Tibial artery (tissue), 1 donor: Measurements from ENCODE around the genes SAR1B, SEC24A, PCBD2, MACROH2A1 and DCANP1.

- PRO-cap, result no peak
These were observed 2.6 kb downstream of the JADE2 start for GRCh38 chr5:134527938-134528664.

GRCh38 chr5:134560387-134561048 is 35.0 kb downstream of the JADE2 start:
- PRO-cap, result no peak

- PRO-cap, result no peak
These were observed 49.0 kb downstream of the JADE2 start for GRCh38 chr5:134574500-134574789.

DNA sequence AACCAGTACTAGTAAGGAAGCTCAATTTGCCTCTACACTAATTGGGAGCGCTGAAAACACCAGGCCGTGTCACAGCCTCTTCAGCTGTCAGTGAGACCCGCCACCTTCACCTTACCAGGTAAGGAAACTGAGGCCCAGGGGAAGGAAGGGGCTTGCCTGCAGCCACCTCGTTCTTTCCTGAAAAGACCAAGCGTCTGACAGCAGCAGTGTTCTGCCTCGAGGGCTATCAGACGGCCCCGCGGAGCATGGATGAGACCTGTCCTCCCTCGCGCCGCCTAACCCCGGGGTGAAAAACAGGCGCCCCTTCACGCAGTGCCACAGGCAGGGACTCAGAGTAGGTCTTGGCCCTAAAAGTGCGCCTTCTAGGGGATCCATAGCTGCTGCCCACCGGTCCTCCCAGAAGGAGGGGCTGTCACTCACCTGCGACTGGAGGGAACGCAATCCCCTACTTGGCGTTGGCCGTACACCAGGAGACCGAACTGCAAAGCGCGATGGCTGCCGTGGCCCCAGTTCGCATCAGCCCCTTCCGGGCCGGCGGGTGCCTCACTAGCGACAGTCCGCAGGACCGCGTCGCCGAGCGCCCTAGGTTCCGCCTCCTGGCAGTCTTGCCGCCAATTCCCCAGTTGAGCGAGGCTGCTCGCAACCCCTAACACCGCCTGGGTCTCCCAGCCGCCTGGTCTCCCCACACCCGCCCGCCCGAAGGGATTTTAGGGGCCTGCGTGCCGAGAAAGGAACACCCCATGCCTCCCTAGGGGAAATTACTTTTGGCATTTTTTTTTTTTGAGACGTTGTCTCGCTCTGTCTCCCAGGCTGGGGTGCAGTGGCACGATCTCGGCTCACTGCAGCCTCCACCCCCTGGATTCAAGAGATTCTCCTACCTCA is at the start of gene SAR1B:
Gene SAR1B (minus strand): TSS at position 521 of the 882 bp plus-strand sequence.
- PRO-cap, result bidirectional peak, plus-strand start at position 622 of the sequence, minus-strand start at position 518 of the sequence

DNA sequence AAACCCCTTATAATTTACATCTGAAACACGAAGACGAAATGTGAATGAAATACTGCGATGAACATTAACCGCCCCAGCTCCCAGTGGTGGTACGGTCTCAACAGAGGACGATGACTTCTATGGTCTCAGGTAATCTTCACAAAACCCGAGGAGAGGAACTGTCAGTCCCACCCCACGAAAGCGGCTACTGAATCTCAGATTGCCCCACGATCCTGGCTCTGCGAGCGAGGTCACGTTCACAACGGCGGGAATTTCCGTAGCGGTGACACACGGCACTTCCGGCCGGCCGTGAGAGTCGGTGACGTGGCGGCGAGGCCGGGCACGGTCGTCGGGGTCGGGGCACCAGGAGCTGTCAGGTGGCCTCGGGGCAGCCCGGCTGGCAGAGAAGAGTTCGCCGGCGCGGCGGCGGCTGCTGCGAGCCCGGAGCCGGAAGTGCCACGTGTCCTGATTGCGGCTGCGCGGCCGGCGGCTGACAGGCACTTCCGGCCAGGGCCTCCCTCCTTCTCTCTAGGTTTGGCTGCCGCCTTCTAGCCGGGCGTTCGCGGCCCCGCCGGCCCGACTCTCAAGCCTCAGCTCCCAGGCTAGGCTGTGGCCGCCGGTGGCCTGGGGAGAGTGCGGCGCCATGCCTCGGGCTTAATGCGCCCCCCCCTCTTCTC is at the start of gene SEC24A:
Gene SEC24A (plus strand): TSS at position 479 of the 656 bp plus-strand sequence.
- PRO-cap, result bidirectional peak, plus-strand start at position 291 of the sequence, minus-strand start at position 186 of the sequence; bidirectional peak, plus-strand start at position 479 of the sequence, minus-strand start at position 434 of the sequence

DNA sequence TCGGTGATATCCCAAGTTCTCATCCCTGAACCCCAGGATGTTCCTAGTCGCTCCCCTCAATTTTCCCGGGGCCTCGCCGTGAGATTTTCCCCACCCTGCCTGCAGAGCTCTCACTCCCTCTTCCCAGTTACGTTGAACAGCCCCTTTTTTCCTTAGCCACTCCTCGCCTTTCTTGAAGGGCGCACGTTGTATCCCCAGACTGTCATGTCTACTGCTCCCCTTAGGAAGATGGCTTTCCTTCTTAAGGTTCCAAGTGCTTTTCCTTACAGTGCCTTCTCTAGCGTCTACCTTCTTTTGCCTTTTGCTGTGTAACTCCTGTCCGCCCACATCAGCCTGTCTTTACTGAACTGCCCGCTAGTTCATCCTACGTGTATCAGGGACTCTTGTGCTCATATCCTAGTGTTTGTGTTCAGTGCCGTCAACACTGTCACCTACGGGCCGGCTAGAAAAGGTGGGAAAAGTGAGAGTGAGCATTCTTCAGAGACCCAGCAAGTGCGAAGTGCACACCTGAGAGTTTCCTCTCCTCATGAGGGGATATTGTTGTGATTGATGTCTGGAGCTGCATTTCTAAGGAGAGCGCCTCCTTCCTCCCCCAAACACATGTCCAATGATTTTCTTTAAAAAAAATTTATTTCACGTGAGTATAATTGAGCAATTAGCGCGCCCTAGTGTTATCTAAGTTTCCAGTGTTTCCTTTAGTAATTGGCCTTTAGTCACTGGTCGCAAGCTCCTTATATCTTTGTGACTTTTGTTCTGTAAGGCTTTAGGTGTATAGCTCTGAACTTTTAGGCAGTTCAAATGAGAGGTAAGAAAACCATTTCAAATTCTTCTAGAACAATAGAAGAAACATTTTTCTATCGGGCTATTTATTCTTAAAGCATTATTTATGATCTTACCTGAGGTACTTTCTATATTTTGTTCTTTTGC is 843 bp downstream of the CAMLG start:
- PRO-cap, result no peak

DNA sequence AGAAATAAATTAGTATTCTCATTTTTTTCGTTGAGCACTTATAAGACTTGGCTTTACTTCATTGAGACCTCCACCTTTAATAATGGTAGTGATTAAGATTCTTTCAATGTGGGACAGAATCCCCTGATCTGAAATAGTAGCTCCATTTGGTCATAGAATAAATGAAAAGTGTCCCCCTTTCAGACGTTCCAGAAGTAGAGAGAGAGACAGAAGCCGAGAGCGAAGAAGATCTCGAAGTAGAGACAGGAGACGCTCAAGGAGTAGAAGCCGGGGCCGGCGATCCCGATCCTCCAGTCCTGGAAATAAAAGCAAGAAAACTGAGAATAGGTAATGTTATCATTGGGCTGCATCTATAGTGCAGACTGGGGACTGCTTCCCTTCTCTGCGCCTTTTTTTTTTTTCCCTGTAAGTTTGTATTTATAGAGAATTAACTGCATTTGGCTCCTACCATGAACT is 8.2 kb downstream of the DDX46 start:
- PRO-cap, result no peak

- PRO-cap, result no peak
These were observed 2.7 kb upstream of the PCBD2 start for GRCh38 chr5:134902148-134902691.

DNA sequence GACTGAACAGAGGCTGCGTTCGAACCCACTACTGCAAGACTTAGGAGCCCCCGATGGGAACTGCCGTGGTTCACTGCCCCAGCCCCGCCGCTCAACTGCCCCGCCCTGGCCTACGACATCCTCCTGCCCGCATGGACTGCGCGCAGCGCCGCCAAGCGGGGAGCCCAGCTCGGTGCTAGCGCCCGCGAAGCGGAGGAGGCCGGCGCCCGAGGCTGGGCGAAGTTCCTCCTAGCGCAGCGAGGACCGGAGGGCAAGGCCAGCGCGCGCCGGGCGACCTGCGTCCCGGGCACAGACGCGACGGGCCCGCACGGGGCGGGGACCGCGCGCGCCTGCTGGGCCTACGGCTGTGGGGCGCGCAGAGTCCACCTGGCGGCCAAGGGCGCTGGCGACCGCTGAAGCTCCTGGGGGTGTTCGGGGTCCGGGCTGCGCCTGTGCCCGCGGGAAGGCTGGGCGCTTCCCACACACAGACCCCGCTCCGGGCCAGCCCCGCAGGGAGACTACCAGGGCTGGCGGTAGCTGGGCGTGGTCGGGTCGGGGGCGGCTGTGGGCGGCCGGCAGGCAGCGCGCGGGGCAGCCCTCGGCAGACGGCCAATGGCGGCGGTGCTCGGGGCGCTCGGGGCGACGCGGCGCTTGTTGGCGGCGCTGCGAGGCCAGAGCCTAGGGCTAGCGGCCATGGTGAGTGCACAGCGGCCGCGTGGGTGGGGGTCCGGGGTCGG is at the start of gene PCBD2:
Gene PCBD2 (plus strand): TSS at position 583 of the 716 bp plus-strand sequence.
- PRO-cap, result bidirectional peak, plus-strand start at position 181 of the sequence, minus-strand start at position 97 of the sequence; bidirectional peak, plus-strand start at position 583 of the sequence, minus-strand start at position 472 of the sequence

- PRO-cap, result no peak
These were observed 2.1 kb upstream of the CATSPER3 start for GRCh38 chr5:134965558-134966061.

GRCh38 chr5:135025074-135025630 is 8.9 kb downstream of the PITX1 start:
- PRO-cap, result no peak

- PRO-cap, result no peak
These were observed 3.7 kb upstream of the PITX1 start for GRCh38 chr5:135037617-135038299.

- PRO-cap, result no peak
These were observed 78.4 kb upstream of the PITX1 start for GRCh38 chr5:135112410-135112909.

GRCh38 chr5:135135666-135136294 is 101.8 kb upstream of the PITX1 start:
- PRO-cap, result no peak

DNA sequence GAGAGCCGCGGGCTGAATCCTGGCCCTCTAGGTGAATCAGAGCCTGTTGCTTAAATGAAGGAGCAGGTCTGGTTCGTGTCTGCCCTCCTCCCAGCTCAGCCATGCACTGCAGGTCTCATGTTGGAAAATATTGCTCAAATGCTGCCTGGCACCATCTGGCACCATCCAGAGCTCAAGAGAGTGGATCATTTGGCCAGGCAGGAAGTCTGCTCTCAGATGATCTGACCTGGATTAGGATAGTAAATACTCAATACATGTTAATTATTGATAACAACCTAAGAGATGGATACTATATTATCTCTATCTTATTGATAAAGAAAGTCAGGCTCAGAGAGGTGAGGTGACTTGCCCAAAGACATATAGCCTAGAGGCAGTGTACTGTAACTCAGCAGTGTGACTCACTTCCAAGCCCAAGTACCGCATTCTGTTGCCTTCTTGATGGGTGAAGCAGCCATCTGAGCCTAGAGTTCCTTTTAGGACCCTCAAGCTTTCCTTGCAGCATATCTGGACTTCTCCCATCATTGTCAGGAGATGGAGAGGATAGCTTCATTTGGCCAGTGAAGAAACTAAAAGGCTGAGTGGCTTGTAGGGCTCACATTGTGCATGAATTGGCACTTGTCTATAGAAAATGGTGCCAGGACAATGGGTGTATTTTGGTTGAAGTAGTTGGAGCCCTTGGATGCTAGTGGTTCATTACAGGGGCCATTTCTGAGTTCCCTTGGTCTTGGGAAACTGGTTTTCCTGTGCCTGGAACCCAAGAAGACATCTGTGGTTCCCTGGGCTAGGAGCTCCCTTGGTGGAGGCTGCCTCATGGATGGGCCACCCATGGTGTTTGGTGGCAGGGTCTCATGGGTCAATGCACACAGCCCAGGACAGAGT is 104.5 kb upstream of the PITX1 start:
- PRO-cap, result no peak

DNA sequence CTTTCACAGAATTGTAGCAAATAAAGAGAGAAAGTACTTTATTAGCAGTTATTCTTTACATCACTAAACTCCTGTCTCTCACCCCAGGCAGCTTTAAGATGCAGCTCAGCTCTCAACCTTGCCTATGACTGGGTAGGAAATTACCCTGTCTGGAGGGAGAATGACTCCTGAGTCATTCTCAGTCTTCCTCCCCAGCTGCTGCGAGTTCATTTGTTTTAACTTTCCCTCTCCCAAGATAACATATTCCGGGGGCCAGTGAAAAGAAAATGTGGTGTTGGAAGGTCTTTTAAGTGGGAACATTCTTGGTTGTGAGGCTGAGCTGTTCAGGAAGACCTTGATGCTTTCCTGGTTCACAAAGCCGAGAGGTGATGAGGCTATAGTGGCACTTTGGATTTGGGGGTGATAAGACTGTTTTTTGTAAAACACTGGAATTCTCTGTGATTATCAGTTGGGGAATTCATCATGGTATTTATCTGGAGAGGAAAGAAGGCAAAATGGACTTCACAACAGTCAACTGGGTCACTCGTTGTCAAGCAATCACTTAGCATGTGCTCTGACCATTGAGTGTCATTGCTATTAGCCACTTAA is 159.8 kb upstream of the PITX1 start:
- PRO-cap, result no peak

- PRO-cap, result no peak
These were observed 18.7 kb downstream of the MACROH2A1 start for GRCh38 chr5:135380188-135380823.

GRCh38 chr5:135391394-135391765 is 7.7 kb downstream of the MACROH2A1 start:
- PRO-cap, result no peak

GRCh38 chr5:135399122-135400050 is at the start of gene MACROH2A1:
Gene MACROH2A1, minus strand, starts transcription at chr5:135399231.
- PRO-cap, result bidirectional peak, plus-strand start at chr5:135399287, minus-strand start at chr5:135399224

GRCh38 chr5:135447150-135447700 is at the start of gene DCANP1:
Gene DCANP1, minus strand, starts transcription at chr5:135447348.
- PRO-cap, result no peak